Islet of Langerhans (tissue), 1 donor: ENCODE data around the genes ZNF157 and CFP.

DNA sequence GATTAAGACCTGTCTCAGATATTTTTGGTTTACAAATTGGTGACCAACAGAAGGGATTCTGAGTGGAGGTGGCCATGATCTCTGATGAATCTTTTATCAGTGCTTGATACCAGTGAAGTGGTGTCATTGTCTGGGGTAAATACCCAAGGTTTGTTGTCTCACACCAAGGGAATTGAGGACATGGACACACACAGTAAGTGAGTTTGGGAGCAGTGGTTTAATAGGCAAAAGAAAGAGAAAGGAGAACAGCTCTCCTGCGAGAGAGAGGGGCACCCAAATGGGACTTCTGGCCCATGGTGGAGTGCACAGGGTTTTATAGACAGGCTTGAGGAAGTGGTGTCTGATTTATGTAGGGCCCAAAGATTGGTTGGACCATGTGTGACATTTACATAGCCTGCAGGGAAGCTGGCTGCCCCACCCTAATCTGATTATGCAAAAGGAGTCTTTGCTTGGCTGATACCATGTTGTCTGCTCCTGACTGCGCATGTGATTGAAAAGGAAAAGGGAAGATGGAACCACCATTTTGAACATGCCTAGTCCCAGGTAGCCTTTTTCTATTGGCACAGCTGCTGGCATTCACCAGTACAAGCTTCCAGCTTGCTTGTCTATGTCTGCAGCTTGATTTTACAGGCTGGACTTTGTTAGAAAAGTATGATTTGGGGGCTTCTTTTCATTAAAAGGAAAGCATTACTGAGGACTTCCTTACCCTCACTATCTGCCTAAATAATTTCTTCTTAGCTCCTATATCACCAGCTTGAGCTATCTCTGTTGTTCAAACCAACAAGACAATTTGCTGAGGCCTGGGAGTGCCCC lies 100.0 kb upstream of the DIPK2B start:
- RRBS: no CpG with 5 or more reads among the region's 2 CpGs

- RRBS: no CpG with 5 or more reads among the region's 5 CpGs
Observed at GRCh38 chrX:45758974-45759584, 558.4 kb upstream of the DIPK2B start.

- RRBS: no CpG with 5 or more reads among the region's 3 CpGs
Observed at GRCh38 chrX:45809869-45810211, 609.2 kb upstream of the DIPK2B start.

DNA sequence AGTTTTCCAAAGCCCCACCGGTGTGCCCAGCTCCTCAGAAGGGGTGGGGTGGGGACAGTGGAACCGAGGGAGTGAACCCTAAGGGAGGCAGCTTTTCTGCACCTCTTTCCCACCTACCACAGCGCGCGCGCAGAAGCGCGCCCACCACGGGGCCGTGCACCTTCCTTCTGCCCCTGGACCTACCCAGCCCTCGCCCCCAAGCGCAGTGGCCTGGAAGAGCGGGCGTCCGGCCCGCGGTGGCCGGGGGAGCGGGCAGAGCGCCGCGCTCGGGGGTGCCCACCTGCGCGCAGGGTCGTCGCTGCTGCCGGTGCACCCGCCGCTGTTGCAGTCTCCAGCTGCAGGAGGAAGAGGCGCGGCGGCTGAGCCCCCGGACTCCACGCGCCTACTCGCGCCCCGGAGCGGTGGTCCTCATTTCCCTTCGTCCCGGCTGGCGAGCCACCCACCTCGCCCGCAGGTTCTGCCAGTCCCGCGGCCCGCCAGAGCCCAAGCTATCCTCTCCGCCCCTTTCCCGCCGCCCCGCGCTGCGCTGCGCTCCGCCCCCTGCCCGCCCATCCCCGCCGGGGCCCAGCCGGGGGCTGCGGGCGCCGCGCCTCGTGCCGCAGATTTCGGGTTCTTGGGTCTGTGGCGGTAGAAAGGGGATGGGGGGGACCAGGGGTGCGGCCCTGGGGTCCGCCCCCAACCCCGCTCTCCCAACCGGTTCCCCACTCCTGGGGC lies 595.9 kb upstream of the KRBOX4 start:
- RRBS: 12% methylated on average over 16 of the region's 72 CpGs

DNA sequence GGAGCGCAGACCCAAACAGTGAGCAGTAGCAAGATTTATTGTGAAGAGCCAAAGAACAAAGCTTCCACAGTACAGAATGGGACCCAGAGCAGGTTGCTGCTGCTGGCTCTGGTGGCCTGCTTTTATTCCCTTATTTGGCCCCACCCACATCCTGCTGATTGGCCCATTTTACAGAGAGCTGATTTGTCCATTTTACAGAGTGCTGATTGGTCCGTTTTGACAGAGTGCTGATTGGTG lies 203.1 kb upstream of the KRBOX4 start:
- RRBS: no CpG with 5 or more reads among the region's 2 CpGs

- RRBS: 16% methylated on average over 28 of the region's 74 CpGs
Observed at GRCh38 chrX:46573909-46574480, 430 bp downstream of the CHST7 start.

- RRBS: 12% methylated on average over 45 of the region's 129 CpGs
Observed at GRCh38 chrX:46574481-46575479, 1.2 kb downstream of the CHST7 start.

DNA sequence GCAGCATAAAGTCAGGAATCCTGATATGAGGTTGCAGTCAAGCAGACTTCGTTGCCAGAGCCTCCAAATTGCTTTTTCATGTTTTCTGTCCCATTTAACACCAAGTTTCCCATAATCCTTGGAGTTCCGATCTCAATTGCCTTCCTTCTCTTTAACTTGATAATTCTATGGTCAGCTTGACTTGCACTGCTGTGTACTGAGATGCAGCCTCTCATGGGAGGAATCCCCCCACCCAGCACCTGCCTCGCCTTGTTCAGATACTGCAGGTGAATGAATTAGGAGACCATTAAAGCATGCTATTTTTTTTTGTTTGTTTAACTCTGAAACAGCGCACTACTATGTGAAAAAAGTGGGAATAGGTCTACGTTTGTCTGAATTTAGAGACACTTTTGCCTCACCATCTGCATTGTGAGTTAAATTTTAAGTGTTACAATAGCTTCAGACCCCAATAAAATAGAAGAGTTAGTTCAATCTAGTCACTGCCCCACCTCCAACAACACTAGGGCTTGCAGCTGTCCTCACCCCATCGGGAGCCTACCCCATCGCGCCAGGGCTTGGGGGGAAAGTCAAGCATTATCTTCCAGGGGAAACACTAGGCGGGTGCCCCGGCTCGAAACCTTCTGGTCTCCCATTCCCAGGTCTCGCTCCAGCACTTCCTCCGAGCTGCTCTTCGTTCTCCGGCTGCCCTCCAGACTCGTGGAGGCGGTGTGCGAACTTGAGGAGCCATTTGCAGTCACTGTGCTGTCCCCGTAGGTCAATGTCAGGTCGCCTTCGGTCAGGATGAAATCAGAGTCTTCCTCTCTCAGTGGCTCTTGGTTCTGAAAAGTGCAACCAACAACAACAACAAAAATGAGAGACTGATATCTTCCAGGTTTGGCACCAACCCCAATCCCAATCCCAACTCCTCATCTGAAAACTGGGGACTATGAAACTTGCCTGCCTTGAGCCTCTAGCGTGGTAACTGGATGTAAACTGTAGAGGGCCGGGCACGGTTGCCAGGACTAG lies 33.1 kb downstream of the CHST7 start:
- RRBS: 88% methylated on average over 5 of the region's 24 CpGs

DNA sequence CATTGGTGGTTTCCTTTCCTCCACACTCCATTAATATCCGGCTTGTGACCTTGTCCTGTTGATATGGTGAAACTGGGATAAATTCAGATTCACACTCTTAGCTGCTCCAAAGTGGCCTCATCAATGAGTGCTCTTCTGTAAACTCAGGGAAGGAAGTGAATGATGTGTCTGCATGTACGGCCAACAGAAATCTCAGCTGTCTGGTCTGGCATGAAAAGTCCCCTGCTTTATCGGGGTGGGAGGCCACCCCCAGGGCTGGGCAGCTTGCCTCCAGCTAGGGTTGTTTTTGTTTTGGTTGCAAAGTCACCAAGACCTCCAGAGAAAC lies 54.4 kb downstream of the CHST7 start:
- RRBS: no CpG with 5 or more reads among the region's 3 CpGs

- RRBS: no CpG with 5 or more reads among the region's 5 CpGs
Observed at GRCh38 chrX:46754346-46755191, 4.3 kb downstream of the SLC9A7 start.

DNA sequence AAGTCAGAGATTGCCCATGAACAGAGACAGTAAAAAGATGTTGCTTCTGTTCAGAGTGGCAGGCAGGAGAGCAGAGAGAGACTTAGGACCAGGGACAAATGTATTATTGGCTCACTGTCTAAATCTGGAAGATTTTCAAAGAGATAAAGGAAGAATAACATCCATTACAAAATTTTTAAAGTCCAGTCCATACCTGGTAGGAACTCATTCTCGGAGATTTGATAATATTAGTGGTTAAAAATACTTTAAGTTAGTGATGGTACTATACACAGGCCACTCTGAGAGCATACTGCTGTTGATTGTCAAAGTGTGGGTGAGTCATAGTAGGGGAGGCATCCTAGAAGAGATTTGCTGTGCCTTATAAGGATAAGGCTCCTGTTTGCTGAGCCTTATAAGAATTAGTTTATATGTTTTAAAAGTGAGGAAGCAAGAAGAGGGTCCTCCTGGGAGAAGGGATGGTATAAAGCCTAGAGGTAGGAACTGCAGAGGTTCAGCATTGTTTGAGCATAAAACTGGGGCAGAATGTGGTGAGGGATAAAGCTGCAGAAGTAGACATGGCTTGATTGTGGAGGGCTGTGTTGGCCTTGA lies 53.1 kb downstream of the JADE3 start:
- RRBS: no CpG with 5 or more reads among the region's 1 CpG

DNA sequence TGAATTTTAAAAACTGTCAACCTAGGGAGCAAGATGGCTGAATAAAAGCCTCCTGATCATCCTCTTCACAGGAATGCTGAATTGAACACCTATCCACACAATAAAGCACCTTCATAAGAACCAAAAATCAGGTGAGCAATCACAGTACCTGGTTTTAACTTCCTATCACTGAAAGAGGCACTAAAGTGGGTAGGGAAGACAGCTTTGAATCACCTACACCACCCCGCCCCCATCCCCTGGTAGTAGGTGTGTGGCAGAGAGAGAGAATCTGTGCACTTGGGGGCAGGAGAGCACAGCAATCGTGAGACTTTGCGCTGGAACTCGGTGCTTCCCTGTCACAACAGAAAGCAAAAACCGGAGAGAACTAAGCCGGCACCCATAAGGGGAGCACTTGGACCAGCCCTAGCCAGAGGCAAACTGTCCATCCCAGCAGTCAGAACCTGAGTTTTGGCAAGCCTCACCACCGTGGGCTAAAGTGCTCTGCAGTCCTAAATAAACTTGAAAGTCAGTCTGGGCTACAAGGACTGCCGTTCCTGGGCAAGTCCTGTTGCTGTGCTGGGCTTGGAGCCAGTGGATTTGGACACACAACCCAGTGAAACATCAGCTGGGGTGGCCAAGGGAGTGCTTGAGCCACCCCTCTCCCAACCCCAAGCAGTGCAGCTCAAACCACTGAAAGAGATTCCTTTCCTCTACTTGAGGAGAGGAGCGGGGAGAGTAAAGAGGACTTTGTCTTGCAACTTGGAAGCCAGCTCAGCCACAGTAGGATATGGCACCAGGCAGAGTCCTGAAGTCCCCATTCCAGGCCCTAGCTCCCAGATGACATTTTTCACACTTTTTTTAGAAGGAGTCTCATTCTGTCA lies 32.1 kb downstream of the NDUFB11 start:
- RRBS: no CpG with 5 or more reads among the region's 9 CpGs

GRCh38 chrX:47143906-47144066 lies 716 bp downstream of the NDUFB11 start:
- RRBS: no CpG with 5 or more reads among the region's 7 CpGs

GRCh38 chrX:47226982-47227525 lies 5.8 kb upstream of the USP11 start:
- RRBS: no CpG with 5 or more reads among the region's 17 CpGs

DNA sequence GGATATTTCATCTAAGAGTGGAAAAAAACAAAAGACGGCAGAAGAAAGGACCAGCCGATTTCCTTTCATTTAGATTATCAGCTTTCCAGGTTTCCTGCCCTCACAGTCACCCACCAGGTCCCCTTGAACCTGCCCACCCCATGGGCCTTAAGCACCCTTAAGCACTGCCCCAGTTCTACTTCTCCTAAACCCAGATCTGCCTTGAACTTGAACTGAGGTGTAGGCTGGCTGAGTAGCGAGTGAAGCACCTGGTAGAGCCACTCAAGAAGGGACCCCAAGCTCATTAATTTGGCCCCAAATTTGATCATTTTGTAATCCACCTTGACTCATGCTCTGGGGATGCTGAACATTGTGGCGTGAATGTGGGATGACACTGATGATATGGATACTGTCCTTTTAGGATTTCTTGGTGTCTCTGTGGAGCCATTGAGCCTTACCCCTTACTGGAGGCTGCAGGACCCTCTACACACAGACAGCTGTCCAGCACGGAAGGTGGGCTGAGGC lies at the start of gene ZNF157:
ZNF157 (plus strand) TSS at position 425 of the 504 bp plus-strand sequence.
- RRBS: no CpG with 5 or more reads among the region's 5 CpGs

GRCh38 chrX:47462745-47463123 lies 20.3 kb downstream of the ZNF41 start:
- RRBS: no CpG with 5 or more reads among the region's 6 CpGs

DNA sequence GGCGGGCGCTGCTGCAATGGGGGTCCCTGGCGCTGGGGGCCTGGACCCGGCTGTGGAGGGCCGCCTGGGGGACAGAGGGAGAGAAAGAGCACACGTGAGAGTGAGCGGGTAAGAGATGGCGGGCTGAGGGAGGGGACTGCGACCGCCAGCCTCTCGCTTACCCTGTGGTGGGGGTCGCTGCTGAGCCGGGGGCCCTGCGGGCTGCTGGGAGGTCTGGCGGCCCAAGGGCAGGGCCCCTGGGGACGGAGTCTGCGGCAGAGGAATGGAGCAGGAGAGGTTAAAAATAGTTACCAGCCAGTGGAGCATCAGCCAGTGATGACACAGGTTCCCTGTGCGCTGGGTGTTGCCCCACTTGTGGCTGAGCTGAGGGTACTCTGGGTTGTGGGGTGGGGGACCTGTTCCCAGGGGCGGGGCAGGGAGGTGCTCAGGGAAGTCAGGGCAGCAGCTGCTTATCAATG lies 7.7 kb upstream of the TIMP1 start:
- RRBS: no CpG with 5 or more reads among the region's 19 CpGs

DNA sequence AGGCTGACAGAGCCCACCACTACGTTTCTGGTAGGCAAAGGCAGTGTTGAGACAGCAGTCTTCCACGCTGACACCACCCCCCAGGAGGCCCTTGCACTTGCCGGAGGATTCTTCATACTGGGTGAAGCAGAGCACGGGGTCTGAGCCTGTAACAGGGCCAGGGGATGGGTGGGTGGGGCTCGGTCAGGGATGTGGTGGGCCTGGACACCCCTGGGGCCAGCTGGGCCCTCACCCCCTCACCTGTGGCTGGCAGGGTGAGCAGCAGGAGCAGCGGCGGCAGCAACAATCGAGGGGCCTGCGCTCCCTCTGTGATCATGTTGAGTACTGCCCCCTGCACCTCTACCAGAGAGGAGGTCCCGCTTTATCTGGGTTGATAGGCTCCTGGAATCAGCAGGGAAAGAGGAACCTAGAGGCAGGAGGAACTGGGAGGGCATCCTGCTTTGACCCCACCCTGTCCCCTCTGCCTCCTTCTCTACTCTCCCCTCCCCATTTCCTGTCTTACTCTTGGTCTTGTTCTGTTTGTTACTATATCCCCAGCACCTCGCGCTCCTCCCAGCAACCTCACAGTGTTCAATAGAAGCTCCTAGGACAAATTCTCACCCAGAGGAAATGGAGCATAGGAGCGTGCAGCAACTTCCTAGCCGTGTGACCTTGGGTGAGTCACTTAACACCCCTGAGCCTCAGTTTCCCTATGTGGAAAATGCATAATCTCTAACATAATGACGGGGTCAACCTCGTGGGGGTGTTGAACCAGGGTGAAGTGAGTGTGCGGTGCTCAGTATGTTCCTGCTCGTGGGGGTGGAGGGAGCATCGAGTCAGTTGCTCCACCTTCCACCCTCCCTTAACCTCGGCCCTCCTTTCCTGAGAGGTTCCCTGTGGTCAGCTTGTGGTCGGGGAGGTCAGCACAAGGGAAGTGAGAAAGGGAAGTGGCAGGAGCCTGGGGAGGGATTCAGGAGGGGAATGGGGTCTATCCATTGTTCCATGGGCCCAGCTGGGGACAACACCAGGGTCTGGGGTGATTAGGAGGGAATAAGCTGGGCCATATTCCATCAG lies at the start of gene CFP:
CFP (minus strand) TSS at position 402 of the 1,053 bp plus-strand sequence.
- RRBS: no CpG with 5 or more reads among the region's 21 CpGs

- RRBS: no CpG with 5 or more reads among the region's 1 CpG
Observed at GRCh38 chrX:47798913-47799300, 37.8 kb upstream of the ZNF81 start.